ENCODE measurements around the genes IER3IP1 and SMAD2.

- RRBS: no CpG with 5 or more reads among the region's 2 CpGs
These were observed 26.2 kb upstream of the ST8SIA5 start for GRCh38 chr18:46783128-46783478.

GRCh38 chr18:46814593-46815122 is 57.8 kb upstream of the ST8SIA5 start:
- RRBS: no CpG with 5 or more reads among the region's 3 CpGs

GRCh38 chr18:47174432-47175427 is 1.4 kb downstream of the IER3IP1 start:
- RRBS: no CpG with 5 or more reads among the region's 21 CpGs

GRCh38 chr18:47175491-47176610 is at the start of gene IER3IP1:
IER3IP1 (minus strand) TSS chr18:47176364.
- RRBS: 3% methylated on average over 22 of the region's 69 CpGs

DNA sequence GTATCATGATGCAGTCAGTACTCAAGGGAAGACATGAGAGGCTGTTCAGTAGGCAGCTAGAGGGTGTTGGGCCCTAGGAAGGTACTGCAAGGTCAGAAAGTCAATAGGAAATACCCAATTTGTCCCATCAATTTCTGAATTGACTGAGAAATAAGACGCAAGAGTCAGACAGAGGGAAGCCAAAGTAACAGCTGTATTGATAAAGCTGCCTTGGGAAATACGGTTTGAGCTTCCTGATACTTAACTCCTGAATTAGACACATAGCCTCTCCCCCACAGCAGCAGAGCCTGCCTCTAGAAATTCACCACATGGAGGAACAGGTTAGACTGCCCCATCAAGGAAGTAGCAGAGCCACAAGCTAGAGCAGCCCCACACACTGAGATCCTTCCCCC is 220.1 kb downstream of the SMAD2 start:
- RRBS: no CpG with 5 or more reads among the region's 2 CpGs

DNA sequence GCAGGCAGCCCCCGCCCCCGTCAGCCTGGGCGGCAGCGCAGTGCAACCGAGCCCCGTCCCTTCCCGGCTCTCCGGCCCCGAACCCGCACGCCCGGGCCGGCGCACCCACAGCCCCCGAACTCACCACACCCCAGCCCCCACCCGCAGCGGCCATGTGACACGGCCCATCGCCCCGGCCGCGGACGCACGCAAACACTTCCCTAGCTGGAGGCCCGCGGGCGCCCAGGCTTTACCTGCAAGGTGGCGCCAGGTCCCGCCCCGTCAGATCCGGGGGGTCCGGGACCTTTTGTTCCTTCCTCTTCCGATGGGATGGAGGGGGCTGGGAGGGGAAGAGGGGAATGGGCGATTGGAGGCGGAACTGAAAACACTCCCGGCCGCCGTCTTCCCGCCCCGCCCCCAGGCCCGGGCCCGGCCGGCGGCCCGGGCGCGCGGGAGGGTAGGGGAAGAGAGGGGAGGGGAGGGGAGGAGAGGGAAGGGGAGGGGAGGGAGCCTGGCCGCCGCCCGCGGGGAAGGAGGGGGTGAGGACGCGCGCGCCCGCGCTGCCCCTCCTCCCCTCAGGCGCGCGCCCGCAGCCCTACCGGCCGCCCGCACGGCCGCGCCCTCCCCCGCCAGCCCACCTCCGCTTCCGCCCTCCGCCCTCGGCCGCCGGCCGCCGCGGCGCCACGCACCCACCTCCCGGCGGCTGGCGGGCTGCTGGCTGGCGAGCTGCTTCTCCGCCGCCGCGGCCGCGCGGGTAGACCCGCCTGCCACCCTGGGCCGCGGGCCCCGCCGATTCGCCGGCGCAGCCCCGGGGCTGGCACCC is at the start of gene SMAD2:
SMAD2 (minus strand) TSS at position 532 of the 802 bp plus-strand sequence.
- RRBS: 1% methylated on average over 45 of the region's 100 CpGs

DNA sequence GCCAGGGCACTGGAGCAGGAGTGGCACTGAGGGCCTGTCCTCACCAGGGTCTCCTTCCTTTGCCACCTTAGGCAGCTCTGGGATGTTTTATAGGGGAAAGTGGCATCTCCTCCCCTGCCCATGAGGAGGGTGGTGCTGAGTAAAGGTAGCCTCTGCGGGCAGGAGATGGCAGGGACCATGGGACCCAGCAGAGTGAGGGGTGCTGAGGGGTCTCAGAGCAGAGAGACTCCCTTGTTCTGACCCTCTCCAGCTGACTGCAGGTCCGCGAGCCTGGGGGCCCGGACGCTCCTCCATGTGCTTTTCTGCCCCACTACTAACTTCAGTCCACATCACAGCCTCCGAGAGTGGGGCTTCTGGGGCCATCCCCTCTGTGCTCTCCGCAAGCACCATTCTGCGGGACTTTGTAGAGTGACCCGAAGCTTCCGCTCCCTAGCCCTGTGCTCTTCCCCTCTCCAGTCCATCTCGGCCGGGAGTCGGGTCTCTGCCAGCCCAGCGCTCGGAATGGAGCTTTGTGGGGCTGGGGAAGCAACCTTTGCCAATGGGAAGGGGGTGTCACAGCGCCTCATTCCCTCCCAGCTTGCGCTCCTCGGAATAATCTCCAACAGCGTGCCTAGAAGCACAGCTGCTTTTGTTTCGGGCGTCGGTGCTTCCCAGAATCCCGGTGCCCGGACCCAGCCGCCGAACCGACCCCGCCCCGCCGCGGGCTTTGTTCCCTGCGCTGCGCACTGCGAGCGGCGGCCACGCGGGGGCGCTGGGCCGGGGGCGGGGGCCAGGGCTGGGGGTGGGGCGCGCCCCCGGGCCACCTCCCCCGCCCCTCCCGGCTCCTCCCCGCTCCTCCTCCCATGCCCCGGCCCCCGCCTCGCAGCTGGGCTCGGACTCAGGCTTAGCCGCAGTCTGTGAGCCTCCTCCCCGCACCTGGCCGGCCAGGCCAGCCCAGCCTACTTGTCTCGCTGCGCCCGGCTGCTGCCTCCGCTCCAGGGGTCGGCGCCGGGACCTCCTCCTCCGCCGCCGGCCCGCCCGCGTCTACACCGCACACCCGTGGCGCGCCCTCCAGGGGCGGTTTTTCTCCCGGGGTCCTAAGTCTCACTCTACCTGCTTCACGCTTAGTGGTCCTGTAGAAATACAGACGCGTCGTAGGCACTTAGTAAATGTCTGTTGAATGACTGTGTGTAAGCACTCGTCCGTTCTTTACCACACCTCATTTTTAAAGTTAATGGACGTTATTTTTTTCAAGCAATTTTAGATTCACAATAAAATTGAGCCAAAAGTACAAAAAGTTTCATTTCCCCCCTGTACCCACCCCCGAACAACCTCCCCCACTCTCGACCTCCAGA is 77.6 kb upstream of the SMAD2 start:
- RRBS: 2% methylated on average over 39 of the region's 82 CpGs

GRCh38 chr18:48031063-48031392 is 100.6 kb upstream of the SMAD2 start:
- RRBS: no CpG with 5 or more reads among the region's 1 CpG

GRCh38 chr18:48077611-48078057 is 147.2 kb upstream of the SMAD2 start:
- RRBS: no CpG with 5 or more reads among the region's 4 CpGs

DNA sequence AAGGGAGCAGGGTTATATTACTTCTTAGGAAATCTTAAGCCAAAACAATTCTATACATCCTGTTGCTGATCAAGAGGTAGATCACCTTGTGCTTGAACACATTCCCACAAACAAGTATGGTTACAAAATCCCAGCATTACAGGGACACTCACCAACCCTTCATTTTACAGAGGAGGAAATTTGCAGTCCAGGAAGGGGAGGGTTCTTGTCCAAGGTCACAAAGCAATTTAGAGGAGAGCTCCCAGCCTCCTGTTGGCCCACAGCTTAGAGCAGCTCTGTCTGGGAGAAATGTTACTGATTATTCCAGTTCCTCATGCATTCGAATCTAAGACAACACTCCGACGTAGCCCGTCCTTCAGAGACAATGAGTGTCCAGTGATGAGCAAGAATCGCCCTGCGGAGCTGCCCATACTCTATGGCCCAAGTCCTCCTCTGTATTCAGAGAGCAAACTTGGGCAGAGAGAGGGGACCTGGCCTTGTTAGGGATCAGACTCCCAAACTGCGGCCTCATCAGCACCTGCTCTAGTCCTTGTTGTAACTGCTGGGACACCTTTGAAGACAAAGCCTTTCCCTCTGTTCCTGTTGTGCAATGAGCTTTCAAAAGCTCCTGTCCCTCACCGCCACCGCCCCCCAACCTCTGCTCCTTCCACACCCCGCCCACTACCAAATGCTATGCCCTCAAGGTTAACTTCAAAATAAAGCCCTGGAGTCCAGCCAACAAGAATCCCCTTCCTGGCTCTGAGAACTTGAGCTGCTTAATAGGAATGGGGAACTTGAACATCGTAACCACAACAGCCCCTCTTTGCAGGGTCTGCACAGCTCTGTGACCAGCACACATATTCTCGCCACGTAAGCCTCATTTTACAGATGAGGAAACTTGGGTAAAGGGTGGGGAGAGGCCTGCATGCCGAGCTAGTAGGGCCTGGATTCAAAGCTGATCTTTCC is 234.8 kb upstream of the SMAD2 start:
- RRBS: no CpG with 5 or more reads among the region's 14 CpGs

GRCh38 chr18:48542768-48543154 is 3.9 kb downstream of the CTIF start:
- RRBS: no CpG with 5 or more reads among the region's 7 CpGs

- RRBS: 12% methylated on average over 3 of the region's 39 CpGs
These were observed 37.1 kb downstream of the CTIF start for GRCh38 chr18:48575460-48576755.

DNA sequence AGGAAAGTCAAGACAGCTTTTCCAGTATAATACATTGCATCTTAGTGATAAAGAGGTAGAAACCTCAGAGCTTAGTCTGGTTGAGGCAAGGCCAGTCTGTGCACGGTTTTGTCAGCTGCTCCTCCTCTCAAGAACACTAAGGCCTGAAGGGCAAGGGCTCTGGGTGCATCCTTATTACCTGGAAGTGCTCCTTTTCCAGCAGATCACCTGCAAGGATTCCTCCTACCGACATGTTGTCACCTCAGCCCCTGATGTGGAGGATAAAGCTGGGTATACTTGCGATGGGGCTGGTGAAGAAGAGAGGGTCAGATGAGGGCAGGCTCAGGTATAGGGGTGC is 149.2 kb downstream of the CTIF start:
- RRBS: no CpG with 5 or more reads among the region's 3 CpGs

DNA sequence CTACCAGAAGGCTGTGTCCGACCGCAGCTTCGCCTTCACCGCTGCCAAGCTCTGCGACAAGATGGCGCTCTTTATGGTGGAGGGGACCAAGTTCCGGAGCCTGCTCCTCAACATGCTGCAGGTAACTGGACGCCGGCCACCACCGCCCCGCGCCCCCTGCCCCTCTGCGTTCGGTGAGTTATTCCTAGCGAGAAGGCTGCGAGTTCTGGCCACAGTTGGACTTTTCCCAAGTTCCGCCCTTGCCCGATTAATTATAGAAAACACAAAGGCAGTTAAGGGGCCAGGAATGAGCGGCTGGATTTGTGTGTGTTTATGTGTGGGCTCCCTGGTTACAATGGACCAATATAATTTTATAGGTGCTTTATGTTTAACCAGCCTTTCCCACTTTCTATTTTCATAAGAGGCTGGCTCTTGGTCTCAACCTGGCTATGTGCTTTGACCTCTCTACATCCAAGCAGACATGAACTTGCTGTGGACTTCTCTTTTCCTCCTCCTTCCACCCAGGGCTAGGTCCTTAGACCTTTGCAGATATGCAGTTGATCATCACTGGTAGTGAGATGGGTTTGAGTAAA is 189.1 kb downstream of the SMAD7 start:
- RRBS: 92% methylated on average over 1 of the region's 19 CpGs

GRCh38 chr18:48789853-48791312 is 160.4 kb downstream of the SMAD7 start:
- RRBS: 62% methylated on average over 6 of the region's 25 CpGs

- RRBS: 76% methylated on average over 3 of the region's 24 CpGs
These were observed 131.6 kb downstream of the SMAD7 start for GRCh38 chr18:48818823-48819897.

DNA sequence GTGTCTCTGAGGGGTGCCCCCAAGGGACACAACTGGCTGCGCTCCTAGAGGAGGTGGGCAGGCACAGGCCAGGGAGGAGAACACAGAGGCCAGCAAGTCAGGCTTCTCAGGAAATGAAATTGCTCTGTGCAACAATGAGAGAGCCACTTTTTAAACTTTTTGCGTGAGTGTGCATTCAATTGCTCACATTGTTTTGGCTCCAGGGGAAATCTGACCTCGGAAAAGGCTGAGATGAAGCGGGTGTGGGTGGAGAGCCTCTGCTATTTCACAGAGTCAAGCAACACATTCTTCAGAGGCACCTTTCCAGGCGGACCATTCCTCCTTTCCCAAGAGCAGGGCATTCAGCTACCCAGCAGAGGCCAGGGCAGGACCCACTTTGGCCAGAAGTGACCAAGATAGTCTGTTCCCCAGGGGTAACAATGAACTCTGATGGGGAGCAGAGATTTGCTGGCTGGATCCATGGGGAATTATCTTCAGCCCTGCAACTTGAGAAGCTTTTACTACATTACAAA is 125.4 kb downstream of the SMAD7 start:
- RRBS: no CpG with 5 or more reads among the region's 5 CpGs

- RRBS: no CpG with 5 or more reads among the region's 16 CpGs
These were observed 61.4 kb downstream of the SMAD7 start for GRCh38 chr18:48889235-48889932.

DNA sequence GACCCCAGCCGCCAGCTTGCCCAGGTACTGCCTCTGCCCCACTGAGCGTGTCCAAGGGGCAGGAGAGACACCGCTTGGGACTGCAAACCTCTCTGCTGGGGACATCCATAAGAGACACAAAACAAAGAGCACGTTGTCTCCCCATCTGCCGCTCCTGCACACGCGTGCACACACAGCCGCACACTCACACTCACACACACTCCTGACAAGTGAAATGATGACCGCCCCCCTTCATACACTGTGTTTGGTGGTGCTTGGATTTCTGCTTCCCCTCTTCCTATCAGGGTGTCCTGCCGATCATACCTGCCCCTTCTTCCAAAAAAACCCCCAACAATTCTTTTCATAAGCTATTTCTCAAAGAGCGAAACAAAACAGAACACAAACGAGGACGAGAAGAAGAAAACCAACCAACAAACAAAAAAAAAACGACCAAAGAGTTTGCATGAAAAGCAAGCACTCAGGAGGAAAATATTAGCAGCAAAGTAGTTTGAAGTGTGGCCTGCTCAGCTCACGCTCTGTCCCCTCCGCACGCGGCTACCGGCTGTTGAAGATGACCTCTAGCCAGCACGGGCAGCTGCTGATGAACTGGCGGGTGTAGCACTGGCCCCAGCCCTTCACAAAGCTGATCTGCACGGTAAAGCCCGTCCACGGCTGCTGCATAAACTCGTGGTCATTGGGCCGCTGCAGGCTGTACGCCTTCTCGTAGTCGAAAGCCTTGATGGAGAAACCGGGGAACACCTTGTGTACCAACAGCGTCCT is 29.7 kb downstream of the SMAD7 start:
- RRBS: 86% methylated on average over 1 of the region's 31 CpGs

- RRBS: no CpG with 5 or more reads among the region's 10 CpGs
These were observed 21.8 kb downstream of the SMAD7 start for GRCh38 chr18:48928764-48929542.

All from brain (tissue), 1 donor.